Thoracic aorta (tissue), 1 donor: ENCODE measurements around the genes DNAJC28 and SMIM11.

GRCh38 chr21:33421341-33421832, 18.2 kb downstream of the IFNGR2 start:
- RAMPAGE, long total RNA: no peak

DNA sequence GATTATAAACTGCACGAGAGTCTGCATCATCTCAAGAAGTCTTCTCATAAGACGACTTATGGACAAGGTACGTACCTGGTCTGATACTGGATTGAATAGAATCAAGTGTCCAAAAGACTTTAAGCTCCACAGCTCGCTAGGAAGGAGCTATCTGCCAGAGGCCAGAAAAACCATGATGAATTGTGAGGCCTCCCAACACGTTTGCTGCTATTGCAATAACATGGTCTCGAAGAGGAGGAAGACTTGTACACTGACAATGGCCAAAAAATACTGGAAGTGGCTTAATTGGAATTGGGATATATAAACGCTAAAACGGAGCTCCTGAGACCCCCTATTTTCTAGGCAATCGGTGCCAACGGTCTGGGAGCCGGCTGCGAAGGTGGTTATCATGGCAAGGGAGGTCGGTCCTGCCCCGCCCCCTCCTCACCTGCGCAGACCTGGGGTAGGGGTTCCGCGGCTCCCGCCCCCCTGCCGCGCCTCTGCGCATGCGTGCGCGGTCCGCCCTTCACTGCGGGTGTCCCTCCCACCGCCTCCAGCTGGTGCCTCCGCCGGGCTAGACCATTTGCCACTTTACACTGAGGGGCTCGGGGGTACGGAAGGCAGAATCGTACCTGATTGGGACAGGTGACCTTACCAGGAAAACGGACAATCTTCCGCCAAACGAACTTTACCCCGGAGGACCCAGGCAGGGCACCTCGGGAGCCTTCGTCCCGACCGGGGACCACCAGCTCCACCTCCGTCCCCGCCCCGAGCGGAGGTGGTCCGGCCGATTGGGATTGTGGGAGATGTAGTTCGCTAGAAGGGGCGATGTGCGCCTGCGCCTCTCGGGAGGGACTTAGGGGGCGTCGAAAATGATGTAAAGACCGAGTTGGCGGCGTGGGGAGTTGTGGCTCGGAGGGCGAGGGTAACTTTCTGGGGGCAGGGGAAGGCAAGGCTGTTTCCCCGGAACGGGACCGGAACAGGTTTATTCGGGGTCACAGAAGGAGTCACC, at the start of gene DNAJC28:
TSS of gene DNAJC28 (minus strand) at position 726 of the 991 bp plus-strand sequence.
- RAMPAGE, long total RNA: start-site peak on the minus strand centred at position 738 of the sequence, 31 bp wide, 21 reads

GRCh38 chr21:33541803-33541953, 239 bp downstream of the GART start:
- RAMPAGE, long total RNA: no peak

DNA sequence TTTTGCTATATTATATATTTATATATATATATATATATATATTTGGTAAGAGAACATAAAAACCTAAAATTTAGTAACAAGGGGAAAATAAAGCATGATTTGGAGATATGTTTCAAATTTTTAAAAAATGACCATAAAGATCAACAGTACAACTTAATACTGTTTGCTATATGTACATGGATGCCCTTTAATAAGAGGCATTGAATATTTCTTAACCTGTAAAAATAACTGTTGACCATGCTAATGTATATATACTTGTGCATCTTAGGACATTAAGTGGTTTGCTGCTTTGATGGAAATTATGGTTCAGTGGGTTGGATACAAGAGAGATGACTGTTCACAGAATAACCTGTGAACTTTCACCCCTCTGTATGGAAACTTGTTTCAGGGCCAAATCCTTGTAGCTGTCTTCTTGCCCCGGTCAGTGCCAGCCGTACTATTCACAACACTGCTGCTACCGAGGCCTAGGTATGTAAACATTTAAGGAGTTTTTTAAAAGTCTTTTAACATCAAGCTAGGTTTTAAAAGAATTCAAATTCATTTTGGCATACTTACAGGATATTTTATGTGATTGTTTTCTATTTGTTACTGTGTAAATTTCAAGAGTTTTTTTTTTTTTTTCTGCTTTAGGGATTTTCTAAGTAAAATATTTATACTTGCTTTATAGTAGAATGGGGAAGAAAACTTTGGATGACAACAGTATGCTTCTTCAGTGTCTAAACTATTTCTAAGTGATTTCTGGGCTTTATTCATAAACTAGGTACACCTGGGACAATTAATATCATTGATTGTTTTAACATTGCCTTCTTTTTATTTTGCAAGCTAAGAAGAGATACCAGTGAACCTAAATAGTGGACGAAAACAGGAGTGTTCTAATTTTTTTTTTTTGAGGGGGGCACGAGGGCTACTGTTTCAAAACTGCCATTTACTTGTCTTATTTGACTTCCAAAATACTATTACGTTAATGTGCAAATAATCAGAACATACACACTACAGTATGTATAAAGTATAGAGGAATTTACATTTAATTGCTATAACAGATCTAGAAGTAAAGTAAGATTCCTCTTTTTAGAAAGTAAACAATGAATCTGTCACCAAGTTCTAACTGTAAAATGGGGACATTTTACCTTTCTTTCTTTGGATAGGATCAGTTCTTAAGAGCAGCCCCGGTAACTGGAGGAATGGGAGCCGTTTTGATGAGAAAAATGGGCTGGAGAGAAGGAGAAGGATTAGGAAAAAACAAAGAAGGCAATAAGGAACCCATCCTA, 15.9 kb downstream of the DONSON start:
- RAMPAGE, long total RNA: no peak

DNA sequence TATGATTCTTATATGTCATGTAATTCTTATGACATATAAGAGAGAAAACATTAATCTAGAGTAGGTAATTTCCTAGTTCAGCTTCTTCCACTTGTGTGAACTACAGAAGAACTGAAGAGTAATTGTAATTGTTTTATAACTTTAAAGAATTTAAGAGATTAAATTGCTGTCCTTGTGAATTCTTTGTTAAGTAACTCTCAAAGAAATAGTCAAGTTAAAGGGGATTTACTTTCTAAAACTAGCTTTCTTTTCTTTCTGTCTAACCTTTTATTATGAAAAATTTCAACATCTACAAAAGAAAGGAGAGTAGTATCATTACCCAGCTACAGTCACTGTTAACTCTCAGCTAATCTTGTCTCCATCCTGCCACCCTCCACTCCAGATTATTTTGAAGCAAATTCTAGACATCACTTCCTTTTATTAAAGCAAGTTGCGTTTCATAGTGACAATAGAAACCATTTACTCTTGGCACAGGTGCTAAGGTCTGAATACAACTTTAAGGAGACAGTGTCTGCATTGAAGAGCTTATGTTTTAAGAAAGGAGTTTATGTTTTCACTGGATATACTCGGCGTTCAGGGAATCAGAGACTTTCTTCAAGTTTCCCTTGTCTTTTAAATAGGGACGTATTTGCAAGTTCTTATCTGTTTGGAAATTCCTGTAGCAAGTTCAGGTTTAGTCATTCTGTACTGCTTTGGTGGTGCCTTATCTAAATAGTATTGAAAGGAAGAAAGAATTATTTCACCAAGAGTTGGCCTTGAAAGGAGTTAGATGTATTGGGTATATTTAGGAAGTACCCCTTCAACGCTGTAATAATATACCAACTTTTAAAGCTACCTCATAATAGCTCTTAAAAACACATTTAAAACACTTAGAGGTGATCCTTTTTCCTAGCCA, 42.6 kb downstream of the ITSN1 start:
- RAMPAGE, long total RNA: no peak

- RAMPAGE, long total RNA: no peak
Measured at GRCh38 chr21:33914132-33914688, 1.4 kb downstream of the ATP5PO start.

DNA sequence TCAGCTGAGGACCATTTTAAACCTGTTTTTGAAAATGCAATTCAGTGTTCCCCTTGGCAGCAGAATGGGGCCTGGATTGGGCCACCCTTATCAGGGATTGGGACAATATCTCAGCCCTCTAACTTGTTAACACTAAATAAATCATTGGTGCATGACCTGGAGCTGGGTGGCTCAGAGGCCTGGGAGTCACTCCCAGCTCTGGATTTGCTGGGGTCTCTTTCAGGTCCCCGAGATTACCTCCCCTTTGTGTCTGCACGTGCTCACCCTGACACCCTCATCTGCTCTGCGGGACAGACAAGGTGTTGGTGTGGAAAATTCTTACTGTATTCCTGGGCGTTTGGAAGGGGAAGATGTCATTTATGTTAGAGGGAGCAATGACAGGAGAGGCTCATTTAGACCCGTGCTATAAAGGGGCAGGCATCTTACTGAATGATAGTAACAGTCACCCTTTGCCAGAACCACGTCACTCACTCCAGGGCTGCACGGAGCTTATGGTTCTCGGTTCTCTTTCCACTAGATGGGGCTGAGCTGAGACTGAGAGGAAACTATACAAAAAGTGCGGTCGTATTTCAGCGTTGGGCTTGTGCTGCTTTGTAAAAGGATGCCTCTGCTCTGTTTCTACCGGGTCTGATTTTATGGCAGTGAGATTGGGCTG, 55.5 kb downstream of the MRPS6 start:
- RAMPAGE, long total RNA: no peak

- RAMPAGE, long total RNA: no peak
Measured at GRCh38 chr21:34375235-34375575, at the start of gene SMIM11. TSS of gene SMIM11 (plus strand) at chr21:34375507.

GRCh38 chr21:34517480-34518284, 5.7 kb upstream of the KCNE1 start:
- RAMPAGE, long total RNA: no peak

- RAMPAGE, long total RNA: no peak
Measured at GRCh38 chr21:34545013-34546049, 33.3 kb upstream of the KCNE1 start.

DNA sequence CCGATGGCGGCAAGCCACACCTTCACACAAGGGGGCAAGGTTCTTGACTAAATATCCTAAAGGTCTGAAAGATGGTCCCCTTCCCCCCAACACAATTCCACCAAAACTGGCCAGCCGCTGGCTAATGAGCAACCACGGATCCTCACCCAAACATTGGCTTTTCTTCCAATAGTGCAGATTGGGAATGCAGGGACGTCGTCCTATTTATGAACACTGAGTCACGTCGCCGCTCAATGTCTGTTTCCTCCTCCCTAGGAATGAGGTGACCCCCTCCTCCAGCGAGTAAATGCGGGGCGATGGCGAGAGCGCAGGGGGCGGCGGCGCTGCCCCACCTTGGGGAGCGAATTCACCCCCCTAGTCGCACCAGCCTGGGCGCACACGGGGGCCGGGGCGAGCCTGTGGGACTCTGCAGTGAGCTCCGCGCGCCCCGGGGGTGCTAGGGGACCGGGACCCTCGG, 753 bp downstream of the RCAN1 start:
- RAMPAGE, long total RNA: no peak

GRCh38 chr21:34788638-34789399, 120.0 kb downstream of the CLIC6 start:
- RAMPAGE, long total RNA: no peak

DNA sequence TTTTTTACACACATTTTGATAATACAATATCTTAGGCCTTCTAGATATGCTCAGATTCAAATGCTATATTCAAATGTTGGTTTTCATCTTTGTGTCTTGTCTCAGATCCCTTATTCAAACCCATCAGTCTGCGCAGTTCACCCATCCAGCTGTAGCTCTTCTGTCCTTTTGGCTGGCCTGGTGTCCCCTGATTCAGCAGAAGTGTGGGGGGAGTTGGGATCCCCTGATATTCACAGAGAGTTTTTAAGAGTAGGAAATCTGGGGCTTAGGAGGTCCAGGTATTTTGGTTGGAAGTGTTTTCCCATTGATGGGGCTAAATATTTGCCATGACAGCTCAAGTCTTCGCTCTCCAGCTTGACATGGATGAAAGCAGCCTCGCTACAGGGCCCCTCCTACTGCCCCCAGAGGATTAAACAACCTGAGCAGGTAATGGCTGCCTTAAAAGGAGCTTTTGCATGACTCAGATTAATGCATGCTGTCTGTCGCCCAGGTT, 127.5 kb downstream of the CLIC6 start:
- RAMPAGE, long total RNA: no peak

DNA sequence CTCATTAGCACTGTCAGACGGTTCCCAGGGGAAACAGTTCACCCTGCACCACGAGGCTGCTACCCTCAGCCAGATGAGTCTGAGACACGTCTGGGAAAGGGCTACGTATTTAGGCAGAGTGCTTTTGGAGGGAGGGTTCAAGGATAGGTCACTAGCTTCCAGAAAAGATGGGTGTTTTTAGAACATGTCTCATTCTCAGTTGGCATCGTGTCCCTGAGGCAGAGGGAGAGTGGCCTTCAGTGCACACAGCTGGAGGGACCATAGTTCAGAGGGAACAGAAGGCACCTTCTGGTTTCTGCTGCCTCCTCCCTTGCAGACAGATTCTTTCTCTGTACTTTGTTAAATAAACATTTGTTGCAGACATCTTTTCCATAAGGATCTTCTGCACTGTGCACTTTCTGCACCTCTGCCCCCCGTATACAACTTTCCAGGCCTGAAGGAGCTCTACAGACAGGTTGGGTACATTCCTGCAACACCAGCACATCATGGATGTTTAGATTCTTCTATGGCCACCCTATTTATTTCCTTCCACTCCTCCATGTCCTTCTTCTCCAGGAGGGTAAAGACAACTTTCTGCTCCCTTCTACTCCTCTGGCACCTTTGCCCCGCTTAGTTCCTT, 140.0 kb downstream of the CLIC6 start:
- RAMPAGE, long total RNA: no peak

GRCh38 chr21:34826796-34827420, 158.1 kb downstream of the CLIC6 start:
- RAMPAGE, long total RNA: no peak

DNA sequence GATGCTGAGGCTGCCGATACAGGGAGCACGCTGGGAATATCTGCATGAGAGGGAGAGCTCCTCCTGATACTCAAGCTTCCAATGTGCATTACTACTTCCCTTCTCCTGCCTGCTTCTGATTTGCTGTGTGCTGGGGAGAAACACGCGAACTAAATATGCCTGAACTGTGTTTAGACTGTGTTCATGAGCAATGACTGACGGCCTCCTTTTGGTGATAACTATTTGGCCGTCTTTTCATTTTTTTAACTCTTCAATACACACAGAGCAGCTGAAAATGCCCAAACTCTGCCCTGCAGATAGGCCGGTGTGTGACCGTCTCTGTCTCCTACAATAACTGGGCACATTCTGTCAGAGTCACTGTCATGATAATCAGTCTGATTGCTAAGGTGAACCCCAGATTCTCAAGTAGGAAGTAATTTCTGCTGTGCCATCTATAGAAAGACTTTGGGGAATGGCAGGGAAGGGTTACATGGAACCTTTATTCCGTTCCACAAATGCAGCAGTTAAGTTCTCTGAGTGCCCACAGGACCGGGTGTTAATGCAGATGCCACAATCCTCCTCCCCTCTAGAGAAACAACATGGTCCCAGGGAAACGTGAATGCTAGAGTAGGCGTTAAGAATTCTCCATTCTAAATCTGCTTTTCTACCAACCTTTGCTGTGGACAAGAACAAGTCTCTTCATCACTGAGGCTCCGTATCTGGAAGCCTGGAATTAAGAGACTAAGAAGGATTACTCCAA, 171.1 kb downstream of the CLIC6 start:
- RAMPAGE, long total RNA: no peak

GRCh38 chr21:34924744-34925334, 124.3 kb downstream of the RUNX1 start:
- RAMPAGE, long total RNA: no peak

GRCh38 chr21:35032872-35033520, 16.1 kb downstream of the RUNX1 start:
- RAMPAGE, long total RNA: no peak

GRCh38 chr21:35050402-35050873, 1.3 kb upstream of the RUNX1 start:
- RAMPAGE, long total RNA: no peak

- RAMPAGE, long total RNA: no peak
Measured at GRCh38 chr21:35138594-35139407, 89.7 kb upstream of the RUNX1 start.